ENCODE measurements around a stretch of chr6.

DNA sequence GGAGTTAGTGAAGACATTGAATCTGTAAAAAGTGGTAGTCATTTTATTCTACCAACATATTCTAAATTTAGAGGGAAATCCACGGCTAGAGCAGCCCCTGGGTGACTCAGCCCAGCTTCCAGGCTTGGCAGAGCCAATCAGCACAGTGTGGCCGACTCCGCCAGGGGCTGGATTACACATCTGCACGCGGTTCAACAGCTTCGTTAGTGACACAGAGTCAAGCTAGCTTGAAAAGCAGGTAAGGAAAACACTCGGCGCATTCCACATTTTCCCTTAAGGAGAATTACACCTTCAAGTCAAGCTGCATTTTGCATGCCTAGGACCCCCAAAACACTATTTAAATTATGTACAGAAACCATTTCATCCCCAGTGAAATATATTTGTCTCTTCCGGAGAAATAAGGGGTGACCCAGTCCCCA is 58.5 kb upstream of the ARID1B start:
- RRBS = no CpG with 5 or more reads among the region's 9 CpGs

DNA sequence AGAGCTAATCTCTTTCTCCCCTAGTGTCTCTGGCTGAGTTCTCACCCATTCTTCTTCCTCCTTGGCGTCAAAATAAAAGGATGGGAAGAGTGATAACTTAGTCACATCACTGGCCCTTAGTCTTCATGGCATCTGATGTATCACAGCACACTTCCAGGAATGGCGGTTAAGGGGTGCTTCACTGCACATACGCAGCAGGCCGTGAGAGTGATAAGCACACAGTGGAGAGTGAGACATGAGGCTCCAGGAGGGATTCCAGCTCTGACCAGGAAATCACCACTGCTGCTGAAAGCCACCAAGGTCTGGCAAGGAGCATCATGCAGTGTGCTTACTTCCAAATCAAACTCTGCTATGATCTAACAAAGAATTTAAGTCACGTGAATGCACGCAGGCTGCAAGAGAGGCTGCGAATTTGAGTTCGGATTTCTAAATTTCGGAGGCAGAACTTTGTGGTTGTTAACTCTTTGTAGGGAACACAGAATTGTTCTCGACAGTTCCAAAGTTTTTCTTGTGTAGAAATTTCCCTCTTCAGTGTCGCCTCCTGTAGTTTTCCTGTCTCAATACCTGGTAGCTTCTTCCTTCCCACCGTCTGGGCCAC is 62.5 kb downstream of the ARID1B start:
- RRBS = no CpG with 5 or more reads among the region's 12 CpGs

DNA sequence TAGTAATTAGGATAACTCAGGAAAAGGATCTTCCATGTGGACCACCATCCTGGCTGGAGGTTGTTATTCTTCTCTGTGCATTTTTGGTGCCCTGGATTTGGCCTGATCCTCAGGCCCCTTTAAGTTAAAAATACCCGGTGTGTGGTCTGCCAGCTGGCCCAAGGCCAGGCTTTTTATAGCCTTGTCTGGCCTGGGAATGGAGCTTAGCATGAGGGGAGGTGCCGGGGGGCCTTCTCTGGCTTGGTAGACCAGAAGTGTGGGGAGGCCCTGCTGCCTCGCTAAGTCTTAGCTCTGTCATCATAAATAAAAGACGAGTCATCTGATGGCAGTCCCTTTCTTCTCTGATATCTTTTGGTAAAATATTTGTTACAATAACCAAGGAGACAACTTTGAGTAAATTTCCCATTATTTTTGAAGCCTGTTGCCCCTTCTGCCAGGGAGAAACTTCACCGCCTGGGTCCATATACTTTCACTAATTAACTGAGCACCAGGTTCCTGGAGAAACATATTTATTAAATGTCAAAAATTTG is 71.4 kb downstream of the ARID1B start:
- RRBS = 52% methylated on average over 2 of the region's 5 CpGs

DNA sequence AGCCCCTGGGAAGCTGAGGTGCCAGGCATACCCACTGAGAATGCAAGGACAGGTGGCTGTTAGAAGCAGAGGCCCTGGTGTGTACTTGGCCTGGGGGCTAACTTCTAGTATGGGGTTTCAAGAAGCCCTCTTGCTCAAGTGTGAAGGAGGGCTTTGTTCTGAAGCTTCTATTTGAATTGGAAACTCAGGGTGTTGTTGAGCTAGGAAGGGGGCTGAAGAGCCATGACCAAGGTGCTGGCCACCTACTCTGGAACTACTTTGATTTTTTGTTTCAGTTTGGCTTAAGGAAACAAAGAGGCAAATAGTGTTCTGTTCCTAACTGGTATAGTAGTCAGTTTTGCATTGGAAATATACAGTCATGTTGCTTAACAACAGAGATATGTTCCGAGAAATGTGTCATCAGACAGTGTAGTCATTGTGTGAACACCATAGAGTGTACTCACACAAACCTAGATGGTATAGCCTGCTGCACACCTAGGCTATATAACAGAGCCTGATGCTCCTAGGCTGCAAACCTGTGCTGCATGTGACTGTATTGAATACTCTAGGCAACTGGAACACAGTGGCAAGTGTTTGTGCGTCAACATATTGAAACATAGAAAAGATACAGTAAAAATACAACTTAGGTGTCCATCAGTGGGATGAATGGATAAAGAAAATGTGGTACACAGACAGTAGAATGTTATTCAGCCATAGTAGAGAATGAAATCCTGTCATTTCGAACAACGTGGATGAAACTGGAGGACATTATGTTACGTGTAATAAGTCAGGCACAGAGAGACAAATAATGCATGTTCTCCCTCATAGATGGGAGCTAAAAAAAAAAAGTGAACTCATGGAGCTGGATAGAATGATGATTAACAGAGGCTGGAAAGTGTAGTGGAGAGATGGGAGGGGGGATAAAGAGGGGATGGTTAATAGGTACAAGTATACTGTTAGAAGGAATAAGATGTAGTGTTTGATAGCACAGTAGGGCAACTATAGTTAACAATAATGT is 80.5 kb downstream of the ARID1B start:
- RRBS = no CpG with 5 or more reads among the region's 5 CpGs

GRCh38 chr6:157010631-157011177 is 233.5 kb downstream of the ARID1B start:
- RRBS = no CpG with 5 or more reads among the region's 3 CpGs

DNA sequence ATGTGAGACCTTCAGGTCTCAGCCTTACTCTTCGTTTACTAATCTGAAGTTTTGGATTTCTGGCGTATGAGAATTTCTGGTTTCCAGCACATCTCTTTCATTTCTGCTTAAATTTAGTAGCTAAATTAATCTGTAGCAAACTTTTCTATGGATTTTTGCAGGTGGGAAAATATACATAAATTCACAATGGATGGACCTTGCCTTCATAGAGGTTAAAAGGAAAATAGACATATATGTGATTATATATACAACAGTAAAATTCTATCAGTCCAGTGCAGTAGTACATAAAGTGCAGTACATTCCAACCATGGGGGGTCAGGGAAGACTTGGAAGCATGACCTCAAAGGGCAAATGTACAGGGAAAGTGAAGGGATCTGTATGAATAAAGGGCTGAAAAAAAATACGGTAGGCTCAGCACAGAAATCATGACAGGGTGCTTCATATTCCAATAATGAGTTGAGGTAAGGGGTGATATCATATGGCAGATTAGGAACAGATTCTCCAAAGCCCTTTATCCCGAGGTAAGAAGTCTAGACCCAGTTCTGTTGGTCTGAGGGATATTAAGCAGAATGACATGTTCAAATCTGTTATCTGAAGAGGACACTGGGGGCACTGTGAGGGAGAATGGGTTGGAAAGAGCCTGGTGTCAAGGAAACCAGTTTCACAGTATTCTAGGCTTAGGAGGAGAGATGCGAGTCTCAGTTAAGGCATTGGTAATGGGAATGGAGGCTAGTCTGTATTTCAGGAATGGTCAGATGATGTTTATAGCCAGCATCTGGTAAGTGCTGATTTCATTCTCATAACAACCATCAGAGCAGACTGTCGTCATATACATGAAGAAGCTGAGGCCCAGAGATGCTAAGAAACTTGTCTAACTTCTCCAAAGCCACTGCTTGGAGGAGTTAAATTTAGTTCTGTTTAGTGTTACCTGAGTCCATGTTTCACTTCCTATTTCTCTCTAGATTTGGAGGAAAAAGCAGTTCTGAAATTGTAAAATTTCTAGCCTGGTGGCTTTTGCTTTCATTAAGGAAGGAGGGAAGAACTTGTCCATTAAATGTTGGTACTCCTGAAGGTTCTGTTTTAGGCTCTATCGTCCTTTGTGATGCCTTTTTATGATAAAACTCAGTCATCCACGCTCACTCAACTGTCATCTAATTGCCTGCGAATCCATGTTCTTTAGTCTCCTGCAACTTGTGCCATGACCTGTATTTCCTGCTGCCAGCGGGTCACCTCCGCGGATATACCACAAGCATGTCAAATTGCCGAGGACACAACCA is 241.8 kb downstream of the ARID1B start:
- RRBS = no CpG with 5 or more reads among the region's 13 CpGs

GRCh38 chr6:157020277-157020727 is 243.1 kb downstream of the ARID1B start:
- RRBS = no CpG with 5 or more reads among the region's 4 CpGs

DNA sequence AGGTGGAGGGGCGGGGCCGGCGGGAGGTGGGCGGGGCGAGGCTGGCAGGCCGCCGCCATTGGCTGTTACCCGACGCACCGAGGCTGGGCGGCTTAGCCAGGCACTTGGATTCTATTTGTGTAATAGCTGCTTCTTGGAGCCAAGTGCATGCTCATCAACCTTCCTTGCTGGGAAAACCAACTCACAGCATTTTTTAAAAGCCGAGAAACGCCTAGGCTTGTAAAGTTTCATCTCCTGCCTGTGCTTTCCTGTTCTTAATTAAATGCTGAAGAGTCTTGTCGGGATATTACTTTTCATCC is 244.9 kb downstream of the ARID1B start:
- RRBS = no CpG with 5 or more reads among the region's 14 CpGs

- RRBS = no CpG with 5 or more reads among the region's 4 CpGs
Measured at GRCh38 chr6:157054479-157055035, 268.8 kb downstream of the TMEM242 start.

- RRBS = no CpG with 5 or more reads among the region's 9 CpGs
Measured at GRCh38 chr6:157213165-157213681, 110.1 kb downstream of the TMEM242 start.

DNA sequence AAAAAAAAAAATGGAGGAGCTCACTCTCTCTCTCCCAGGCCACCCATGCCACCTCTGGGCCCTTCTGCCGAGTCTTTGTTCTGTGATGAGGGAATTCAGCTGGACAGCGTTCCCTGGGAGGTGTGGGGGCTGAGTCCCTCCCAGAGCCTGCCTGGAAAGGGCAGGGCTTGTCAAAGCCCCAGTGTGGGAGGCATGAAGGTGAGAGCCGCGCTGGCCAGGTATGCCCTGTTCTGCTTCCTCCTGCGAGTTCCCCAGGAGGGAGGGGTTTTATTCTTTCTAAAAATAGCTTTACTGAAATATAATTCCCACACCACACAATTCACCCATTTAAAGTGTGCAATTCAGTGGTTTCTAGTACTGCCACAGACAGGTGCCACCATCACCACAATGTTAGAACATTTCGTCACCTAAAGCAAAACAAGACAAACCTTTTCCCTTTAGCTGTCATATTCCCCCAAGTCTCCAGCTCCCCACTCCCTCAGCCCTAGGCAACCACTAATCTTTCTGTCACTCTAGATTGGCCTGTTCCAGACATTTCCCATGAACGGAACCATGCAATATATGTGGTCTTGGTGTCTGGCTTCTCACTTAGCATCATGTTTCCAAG is 69.5 kb downstream of the TMEM242 start:
- RRBS = no CpG with 5 or more reads among the region's 7 CpGs

GRCh38 chr6:157302492-157303232 is 20.7 kb downstream of the TMEM242 start:
- RRBS = no CpG with 5 or more reads among the region's 6 CpGs

GRCh38 chr6:157307996-157308361 is 15.3 kb downstream of the TMEM242 start:
- RRBS = no CpG with 5 or more reads among the region's 2 CpGs

GRCh38 chr6:157632798-157633330 is 190.2 kb upstream of the SNX9 start:
- RRBS = no CpG with 5 or more reads among the region's 8 CpGs

DNA sequence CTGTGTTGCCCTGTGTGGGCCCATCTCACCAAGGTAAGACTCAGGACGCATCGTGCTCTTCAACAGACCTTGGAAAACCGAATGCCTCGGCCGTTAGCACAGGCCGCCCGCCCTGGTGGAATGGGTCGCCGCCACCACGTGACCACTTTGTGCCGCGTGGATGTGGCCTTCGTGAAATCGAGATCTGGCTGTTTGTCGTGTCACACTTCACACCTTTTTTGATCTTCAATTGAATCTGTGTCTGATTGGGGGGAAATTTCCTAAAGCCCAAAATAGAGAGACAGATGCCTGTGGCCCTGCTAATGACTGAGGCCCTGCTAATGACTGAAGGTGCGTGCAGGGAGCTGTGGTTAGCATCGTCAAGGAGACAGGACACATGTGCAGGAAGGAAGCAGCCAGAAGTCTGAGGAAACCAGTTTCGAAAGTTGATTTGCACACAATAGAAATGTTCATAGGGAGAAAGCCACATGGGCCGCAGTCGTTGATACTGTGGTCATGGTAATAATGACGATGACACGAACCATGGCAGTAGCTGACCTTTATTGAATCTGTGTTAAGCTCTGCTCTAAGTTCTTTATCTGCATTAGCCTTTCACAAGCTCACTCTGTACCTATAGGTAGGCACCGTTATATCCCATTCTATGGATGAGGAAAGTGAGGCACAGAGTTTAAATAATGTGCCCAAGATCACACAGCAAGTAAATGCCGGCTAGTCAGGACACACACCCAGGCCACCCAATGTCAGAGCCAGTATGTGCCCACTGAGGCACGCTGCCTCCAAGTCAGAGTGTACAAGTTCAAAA is 175.5 kb upstream of the SNX9 start:
- RRBS = no CpG with 5 or more reads among the region's 25 CpGs

DNA sequence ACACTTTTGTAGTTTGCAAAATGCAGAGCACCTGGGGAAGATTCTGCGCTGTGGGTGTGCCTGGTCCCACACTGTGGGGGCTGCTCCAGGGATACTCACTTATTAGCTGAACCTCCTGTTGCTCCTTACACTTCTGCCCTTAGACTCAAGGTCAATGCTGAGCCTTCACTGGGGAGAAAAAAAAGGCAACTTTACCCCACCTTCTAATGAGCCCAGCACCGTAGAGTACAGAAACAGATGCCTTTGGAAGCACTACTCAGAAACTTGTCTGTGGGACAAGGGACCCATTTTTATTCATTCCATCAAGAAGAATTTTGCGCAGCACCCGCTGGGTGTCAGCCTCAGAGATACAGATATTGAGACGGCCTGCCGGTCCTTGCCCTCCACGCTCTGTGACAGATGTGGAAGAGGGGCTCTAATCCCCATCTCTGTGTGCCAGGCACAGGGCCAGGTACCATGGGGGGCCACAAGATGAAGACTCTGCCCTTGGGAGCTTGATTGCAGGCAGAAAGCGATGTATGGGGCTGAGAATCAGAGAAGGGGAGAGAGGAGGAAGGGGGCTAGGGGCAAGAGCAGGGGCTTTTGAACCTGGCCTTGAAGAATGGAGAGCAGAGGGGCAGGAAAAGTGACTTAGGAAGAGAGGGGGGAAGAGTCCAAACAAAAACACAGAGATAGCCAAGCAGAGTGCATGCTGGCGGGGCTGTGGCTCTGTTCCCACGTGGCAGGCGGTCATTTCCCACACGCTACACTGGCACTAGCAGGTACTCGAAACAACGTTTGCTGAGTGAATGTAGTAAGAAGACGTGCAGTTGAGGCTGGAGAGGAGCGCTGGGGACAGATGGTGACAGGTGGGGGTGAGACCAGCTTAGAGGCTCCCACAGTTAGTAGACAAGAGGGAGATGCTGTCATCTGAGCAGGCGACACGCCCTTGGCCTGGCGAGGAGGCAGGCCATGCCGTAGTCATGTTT is 170.4 kb upstream of the SNX9 start:
- RRBS = no CpG with 5 or more reads among the region's 20 CpGs

GRCh38 chr6:157713593-157714007 is 109.4 kb upstream of the SNX9 start:
- RRBS = no CpG with 5 or more reads among the region's 9 CpGs

DNA sequence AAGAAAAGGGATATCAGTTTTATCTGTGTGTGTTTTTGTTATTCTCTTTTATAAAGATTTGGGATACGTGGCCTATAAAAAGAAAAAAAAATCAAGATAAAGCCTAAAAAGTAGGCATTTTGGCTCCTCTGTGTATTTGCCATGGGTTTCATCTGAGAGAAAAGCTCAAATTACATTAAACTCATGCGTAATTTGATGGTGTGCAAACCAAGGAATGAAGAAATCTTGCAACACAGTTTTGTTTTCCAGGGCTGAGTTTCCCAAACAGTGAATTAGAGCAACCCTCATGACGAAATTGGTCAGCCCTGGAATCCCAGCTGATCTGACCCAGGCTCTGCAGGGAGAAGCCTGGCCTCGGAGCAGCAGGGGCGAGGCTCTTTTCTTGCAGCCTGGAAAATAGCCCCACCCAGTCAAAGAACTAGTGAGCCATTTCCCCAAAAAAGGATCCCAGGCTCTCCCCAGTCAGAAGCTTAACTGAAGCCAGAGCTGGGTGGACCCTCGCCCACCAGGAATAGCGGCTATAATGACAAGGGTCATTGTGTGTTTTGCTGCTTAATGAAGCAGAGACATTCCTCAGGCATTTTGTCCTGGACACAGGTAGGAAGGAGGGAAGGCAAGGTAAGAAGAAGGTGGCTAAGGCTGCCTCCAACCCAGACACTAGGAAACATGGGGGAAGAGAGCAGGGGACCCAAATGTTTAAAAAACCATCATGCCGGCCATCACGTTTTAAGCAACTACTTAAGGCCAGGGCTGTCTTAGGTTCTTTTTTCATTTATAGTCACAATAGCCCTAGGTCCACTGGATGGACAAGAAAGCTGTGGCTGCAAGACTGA is 107.2 kb upstream of the SNX9 start:
- RRBS = no CpG with 5 or more reads among the region's 9 CpGs

- RRBS = no CpG with 5 or more reads among the region's 4 CpGs
Measured at GRCh38 chr6:157813636-157814150, 9.4 kb upstream of the SNX9 start.

GRCh38 chr6:157874248-157874978 is 51.4 kb downstream of the SNX9 start:
- RRBS = no CpG with 5 or more reads among the region's 4 CpGs